Aorta (tissue), 1 donor: ENCODE measurements around a stretch of chr1.

- PRO-cap, result no peak
These were observed 66.9 kb upstream of the KCND3 start for GRCh38 chr1:112056290-112056894.

DNA sequence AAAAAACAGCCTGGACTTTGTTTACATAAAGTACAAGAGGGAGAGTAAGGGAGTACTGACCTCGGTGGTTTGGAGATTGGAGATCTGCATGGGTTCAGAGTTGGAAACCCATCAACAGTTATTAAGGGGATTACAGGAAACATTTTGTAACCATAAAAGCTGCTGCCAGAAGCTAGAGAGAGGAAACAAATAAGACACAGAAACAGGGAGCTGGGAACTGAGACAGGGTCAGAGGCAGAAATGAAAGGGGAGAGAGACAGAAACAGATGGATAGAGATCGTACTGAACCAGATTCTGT lies 131.4 kb upstream of the CTTNBP2NL start:
- PRO-cap, result no peak

- PRO-cap, result no peak
These were observed 62.0 kb upstream of the CTTNBP2NL start for GRCh38 chr1:112333827-112334563.

- PRO-cap, result no peak
These were observed 827 bp upstream of the CTTNBP2NL start for GRCh38 chr1:112395032-112395741.

DNA sequence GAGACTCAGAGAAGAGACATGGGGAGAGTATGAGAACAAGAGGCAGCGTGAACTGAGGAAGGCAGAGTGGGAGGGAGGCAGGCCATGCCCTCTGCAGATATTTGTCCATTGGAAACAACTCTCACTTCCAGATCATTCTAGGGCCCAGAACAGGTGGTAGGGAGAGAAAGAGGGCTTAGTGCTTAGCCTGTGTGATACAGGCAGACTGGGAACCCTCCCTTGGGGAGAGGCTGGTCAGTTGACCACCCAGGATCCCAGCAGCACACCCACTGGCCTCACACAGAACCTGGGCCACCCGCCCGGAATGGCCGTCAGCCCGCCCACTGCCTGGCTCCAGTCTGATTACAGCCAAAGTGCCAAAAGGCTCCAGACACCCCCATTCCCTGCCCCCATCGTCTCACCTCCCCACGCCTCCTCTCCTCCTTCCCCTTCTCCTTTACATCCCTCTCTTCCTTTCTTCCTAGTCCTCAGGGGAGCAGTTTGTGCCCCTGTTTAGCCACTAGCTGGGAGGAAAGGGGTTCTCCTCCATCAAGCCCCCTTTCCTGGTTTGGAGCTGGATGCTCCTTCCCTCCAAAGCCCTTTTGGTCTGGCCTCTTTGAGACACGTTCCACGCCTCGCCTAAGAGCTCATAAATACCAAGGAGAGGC lies 4.8 kb upstream of the WNT2B start:
- PRO-cap, result no peak

DNA sequence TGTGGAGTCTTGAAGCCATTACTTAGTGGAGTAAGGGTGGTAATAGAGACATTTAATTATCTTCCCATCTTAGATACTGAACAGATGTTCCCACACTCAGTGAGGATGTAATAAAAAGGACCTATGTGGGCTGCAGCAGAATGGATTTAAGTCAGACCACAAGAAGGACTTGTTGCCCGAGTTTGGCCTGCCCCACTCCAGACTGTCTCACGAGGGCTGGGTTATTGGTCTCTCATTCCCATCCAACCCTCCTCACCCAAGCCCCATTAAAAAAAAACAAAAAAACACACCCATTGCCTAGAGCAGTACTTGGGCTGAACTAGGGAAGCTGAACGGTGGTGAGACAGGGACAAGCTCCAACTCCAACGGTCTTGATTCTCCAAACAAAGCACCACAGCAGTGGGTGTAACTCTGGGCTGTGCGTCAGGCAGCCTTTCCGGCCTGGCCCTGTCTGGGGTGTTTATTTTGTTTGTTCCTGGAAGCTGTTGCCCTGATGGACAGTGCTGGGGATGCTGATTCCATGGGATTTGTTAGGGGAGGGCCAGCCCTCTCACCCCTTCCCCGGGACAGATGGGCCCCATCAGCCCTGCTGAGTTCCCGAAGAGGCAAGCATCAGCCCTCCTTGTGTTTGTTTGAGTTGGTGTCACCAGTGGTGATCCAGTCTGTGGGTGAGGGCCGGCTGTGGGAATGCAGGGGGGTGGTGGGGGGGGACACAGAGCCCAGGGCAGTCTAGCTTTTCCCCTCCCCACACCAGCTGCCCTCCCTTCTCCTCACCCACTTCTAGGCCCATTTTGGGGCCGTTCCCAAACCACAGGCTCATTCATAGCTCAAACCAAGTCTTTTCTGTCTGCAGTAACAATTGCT lies 4.3 kb downstream of the WNT2B start:
- PRO-cap, result no peak

GRCh38 chr1:112650756-112651569 lies 23.5 kb upstream of the MOV10 start:
- PRO-cap, result no peak

DNA sequence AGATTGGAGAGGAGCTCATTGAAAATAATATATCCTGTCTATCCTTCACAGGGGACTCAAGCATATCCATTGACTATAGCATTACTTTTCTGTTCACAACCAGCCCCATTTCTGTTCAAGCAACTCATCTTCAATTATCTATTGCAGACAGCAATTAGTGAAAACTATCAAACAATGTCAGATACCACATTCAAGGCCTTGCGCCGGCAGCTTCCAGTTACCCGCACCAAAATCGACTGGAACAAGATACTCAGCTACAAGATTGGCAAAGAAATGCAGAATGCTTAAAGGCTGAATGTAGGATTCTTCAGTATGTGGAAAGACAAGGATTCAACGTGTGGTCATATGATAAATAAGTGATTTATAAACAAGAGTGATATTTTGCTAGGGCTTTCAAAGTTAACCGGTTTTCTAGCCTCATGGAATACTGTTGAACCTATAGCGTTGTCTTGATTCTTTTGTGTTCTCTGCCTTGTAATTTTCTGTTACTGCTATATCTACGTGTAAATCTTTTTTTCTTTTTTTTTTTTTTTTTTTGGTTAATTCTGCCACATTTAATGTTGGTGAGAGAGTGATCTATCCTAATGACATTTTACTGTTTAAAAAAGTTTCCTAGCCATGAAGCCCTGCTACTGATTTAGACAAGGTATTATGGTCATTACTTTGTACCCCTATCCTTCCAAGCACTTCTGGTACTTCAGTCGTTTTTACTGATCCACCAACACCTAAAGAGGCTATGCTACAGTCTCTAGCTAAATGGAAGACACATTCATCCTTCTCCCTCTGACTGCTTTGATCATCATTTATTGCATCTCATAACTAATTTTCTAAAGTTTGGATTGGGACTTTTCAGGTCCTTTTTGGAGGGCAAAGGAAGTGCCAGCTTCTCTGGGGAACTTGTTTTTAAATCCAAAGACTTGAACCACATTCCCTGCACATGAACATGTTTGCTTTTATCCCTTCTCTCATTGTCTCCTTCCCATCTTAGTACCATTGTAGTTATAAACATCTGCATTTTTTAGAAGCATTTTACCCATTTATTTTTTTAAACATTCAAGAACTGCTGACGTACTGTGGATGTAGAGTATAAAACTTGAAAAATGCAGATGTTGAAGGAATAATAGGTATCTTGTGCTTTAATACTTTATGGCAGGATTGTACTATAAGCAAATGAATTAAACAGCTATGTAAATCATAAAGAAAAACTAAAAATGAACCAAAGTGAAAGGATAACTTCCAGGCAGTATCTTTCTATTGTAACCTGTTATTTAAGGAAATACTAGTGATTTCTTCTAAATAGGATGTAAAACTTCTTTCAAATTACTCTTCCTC lies 4.1 kb upstream of the MOV10 start:
- PRO-cap, result no peak

DNA sequence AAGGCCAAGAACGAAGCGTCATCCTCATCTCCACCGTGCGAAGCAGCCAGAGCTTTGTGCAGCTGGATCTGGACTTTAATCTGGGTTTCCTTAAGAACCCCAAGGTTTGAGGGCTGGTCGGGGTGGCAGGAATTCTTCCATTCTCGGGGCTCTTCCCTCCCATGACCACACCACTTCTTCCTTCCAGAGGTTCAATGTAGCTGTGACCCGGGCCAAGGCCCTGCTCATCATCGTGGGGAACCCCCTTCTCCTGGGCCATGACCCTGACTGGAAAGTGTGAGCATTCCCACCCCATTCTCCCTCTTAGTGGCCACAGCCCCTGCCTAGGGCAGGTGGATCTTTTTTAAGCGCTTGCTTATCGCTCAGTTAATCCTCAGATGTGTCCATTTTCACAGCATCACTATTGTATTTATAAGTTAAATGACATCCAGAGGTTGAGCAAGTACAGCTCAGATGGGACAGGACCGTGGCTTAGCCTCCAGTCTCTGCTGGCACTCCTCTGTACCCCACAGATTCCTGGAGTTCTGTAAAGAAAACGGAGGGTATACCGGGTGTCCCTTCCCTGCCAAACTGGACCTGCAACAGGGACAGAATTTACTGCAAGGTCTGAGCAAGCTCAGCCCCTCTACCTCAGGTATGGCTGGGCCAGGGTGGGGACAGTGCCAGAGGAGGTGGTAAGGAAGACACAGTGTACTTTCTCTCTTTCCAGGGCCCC lies 7.1 kb downstream of the RHOC start:
- PRO-cap, result no peak

GRCh38 chr1:112700422-112701638 lies 6.1 kb downstream of the RHOC start:
- PRO-cap, result unidirectional peak, minus-strand start at chr1:112700498

GRCh38 chr1:112935722-112936324 lies 20.2 kb downstream of the SLC16A1 start:
- PRO-cap, result no peak

DNA sequence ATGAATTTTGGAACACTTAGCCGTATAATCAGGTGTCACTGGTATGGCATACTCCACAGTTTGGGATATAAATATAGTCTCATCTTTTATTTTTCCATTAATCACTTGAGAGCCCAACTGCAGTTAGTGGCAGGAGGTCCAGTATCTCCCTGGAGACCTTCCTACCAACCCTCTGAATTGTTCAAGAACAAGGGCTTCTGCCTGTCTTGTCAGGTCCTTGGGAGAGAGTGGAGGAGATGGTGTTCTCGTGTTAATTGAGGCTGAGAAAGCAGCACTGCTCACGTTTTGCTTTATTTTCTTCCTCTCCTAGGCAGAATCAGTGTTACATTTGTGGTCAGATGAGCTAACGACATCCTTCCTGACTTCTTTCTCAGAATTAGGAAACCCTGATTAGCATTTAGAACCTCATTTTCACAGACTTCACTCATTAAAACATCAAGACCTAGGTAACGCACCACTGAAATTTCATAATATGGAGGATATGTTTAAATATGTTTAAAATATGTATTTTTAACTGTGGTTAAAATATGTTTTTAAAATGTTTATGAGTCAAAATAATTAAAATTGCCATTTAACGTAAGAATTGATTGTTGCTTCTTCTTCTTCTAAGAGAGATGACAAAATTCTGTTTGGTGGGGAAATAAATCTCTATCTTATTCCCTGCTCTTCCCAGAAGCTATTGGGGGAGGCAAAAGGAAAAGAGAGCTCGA lies 26.4 kb upstream of the LRIG2 start:
- PRO-cap, result no peak

- PRO-cap, result no peak
These were observed 41.6 kb downstream of the LRIG2 start for GRCh38 chr1:113114419-113115253.

GRCh38 chr1:113419037-113419685 lies 28.8 kb downstream of the MAGI3 start:
- PRO-cap, result no peak

DNA sequence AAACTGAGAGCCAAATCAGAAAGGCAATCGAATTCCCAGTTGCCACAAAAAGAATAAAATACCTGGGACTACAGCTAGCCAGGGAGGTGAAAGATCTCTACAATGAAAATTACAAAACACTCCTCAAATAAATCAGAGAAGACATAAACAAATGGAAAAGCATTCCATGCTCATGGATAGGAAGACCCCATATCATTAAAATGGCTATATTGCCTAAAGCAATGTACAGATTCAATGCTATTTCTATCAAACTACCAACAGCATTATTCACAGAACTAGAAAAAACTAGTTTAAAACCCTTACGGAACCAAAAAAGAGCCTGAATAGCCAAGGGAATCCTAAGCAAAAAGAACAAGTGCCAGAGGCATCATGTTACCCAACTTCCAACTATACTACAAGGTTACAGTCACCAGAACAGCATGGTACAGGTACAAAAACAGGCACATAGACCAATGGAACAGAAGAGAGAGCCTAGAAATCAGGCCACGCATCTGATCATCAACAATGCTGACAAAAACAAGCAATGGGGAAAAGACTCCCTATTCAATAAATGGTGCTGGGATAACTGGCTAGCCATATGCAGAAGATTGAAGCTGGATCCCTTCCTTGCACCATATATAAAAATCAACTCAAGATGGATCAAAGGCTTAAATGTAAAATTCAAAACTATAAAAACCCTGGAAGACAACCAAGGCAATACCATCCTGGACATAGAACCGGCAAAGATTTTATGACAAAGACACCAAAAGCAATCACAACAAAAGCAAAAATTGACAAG lies 70.8 kb downstream of the MAGI3 start:
- PRO-cap, result no peak

GRCh38 chr1:113930156-113930814 lies 1.2 kb downstream of the HIPK1 start:
- PRO-cap, result unidirectional peak, minus-strand start at chr1:113930273

GRCh38 chr1:113963121-113963646 lies 16.1 kb upstream of the OLFML3 start:
- PRO-cap, result no peak

GRCh38 chr1:113965877-113966490 lies 13.3 kb upstream of the OLFML3 start:
- PRO-cap, result no peak

GRCh38 chr1:114390436-114391040 lies 120.5 kb downstream of the TRIM33 start:
- PRO-cap, result no peak

DNA sequence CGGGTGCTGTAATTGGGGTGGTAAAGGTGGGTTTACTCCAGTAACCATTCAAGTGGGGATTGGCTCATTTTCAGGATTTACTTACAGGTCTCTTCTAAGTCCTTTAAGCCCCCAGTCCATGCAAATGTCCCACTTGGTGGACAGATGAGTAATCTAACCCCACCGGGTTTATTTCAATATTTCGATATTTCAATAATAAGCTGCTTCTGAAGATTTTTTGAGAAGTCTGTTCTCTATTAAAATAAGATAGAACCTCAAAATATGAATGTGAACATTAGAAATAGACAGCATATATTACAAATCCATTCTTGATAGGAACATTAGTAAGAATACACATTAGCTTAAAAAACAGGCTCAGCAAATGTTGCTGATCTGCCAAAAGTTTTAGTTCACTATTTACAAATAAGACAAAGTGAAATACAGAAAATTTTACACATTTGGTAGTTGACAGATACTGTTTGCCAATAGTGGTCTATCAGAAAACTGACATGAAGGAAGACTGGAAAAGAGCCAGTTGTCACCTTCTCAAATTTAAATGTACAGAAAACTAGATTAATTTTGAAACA lies 114.6 kb downstream of the TRIM33 start:
- PRO-cap, result no peak